Karpas-422 (cell line): ENCODE data around the gene C9orf57.

GRCh38 chr9:70439932-70440477 lies 25.5 kb upstream of the KLF9 start:
- PRO-cap = no peak
- RAMPAGE, long total RNA = no peak

- PRO-cap = no peak
- RAMPAGE, long total RNA = no peak
These were observed 65.3 kb upstream of the KLF9 start for GRCh38 chr9:70479685-70480164.

- PRO-cap = no peak
- RAMPAGE, long total RNA = no peak
These were observed 139.6 kb upstream of the KLF9 start for GRCh38 chr9:70553792-70554651.

- PRO-cap = no peak
- RAMPAGE, long total RNA = no peak
These were observed 160.0 kb upstream of the KLF9 start for GRCh38 chr9:70574306-70574990.

DNA sequence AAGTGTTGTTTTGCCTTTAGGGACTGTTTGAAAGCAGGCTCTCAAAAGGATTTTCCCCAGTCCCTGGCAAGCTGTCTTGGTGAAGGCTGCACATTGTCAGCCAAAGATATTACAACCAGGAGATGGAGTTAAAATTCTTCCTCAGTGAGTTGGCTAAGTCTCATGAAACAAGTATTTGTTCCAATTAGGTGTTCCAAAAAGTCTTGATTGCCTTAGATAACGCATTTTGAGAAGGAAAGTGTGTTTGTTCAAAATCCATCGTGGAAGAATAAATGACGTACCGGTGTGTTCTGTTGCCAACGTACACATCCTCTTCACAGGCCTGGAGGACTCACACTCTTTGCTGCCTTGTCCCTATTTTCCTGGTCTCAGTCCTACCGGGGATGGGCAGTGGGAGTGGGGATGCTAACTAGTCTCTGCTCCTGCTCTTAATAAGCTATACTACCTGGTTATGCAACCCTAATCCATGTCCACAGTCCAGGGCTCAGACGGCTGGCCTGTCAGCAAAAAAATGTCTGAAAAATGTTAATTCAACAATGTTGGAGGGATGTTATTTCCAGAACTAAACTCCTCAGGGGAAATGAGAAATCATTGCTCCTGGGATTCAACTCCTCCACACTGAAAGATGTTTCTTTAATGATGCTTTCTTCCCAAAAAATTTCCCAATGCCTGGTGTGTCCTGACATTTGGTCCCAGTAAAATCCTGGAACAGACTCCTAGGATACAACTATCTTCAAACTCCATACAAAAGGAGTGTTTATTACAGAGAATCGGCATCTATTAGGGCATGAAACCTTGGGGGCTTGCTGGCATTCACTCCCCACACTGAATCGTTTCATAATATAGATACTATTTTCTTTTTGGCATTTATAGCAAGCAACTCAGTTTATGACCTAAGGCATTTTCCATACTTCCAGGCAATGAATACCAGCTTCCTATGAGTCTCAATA lies 175.4 kb upstream of the KLF9 start:
- PRO-cap = no peak
- RAMPAGE, long total RNA = no peak

GRCh38 chr9:71646984-71647589 lies 121.2 kb downstream of the CEMIP2 start:
- PRO-cap = no peak
- RAMPAGE, long total RNA = no peak

DNA sequence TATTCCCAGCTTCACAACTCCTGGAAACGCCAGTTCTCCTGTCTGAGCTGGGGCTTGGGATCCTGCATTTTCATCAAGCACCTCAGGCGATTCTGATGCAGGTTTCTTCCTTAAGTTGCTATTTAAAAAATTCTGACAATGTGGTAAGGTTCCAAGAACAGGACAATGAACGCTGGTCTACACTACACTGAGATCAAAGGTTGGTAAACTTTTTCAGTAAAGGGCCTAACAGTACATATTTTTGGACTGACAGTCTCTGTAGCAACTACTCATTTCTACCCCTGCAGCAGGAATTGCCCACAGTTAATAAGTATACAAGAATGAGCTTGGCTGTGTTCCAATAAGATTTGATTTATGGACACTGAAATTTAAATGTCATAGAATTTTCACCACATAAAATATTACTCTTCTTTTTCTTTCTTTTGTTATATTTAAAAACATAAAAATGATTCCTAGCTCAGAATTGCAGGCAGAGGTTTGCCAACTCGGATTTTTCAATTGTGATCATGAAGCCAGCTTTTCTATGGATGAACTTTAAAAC lies 87.6 kb downstream of the CEMIP2 start:
- PRO-cap = no peak
- RAMPAGE, long total RNA = no peak

GRCh38 chr9:71897612-71898078 lies 13.3 kb downstream of the ABHD17B start:
- PRO-cap = no peak
- RAMPAGE, long total RNA = no peak

DNA sequence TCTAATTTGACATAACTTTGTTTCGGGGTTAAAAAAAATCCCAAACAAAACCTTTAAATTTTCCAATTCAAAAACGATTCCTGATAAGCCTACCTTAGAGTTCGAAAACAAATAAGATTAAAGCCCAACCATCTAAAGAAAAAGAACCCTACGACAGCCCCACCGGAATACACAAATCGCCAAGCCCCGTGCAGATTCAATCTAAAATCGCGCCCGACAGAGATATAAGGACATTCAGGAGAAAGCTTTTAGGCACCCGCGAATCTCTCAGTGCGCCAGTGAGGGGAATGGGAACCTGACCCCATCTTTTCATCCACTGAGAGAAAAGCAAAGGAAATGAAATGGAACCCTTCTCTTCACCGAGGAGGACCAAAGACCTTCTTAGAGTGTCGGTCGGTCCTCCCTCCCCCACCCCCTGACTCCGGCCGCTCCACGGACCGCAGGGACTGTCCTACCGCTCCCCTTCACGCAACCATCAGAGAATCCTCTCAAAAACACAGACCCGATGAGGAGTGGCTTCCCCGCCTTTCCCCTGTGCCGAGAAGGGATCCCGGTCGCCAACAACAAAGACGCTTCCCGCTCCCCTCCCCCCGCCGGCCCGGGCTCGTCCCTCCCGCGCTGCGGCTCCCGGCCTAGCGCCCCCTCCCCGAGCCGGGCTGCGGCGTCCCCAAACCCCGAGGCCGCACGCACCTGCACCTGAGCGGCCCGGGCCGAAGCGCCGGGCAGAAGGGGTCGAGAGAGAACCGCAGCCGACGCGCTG lies 869 bp downstream of the ABHD17B start:
- PRO-cap = no peak
- RAMPAGE, long total RNA = no peak

GRCh38 chr9:72060492-72060863 lies at the start of gene C9orf57:
C9orf57 (minus strand) TSS chr9:72060613.
- PRO-cap = no peak
- RAMPAGE, long total RNA = no peak

- PRO-cap = no peak
- RAMPAGE, long total RNA = no peak
These were observed 15.9 kb upstream of the GDA start for GRCh38 chr9:72133230-72133779.

GRCh38 chr9:72352531-72352878 lies 12.5 kb downstream of the ZFAND5 start:
- PRO-cap = no peak
- RAMPAGE, long total RNA = no peak

- PRO-cap = no peak
- RAMPAGE, long total RNA = no peak
These were observed 12.1 kb downstream of the ZFAND5 start for GRCh38 chr9:72352879-72353353.

GRCh38 chr9:72359803-72360344 lies 5.1 kb downstream of the ZFAND5 start:
- PRO-cap = no peak
- RAMPAGE, long total RNA = no peak

DNA sequence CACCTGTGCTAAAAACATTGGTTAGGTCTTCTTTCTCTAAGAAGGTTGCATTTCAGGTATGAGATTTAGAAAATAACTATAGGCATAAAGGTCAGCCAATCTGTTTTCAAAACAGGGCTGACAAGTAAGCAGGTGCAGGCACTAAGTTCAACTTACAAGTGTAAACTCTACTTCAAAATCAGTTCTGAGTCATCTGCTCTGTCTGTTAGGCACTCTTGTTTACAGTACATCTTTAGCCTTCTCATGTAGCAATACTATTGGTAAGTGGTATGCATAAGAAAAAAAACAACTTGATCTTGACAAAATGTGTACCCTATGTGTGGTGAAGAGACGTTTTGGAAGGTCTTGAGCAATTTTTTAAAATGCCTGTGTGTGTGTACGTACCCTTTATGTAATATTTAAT lies 31.5 kb upstream of the ZFAND5 start:
- PRO-cap = no peak
- RAMPAGE, long total RNA = no peak

DNA sequence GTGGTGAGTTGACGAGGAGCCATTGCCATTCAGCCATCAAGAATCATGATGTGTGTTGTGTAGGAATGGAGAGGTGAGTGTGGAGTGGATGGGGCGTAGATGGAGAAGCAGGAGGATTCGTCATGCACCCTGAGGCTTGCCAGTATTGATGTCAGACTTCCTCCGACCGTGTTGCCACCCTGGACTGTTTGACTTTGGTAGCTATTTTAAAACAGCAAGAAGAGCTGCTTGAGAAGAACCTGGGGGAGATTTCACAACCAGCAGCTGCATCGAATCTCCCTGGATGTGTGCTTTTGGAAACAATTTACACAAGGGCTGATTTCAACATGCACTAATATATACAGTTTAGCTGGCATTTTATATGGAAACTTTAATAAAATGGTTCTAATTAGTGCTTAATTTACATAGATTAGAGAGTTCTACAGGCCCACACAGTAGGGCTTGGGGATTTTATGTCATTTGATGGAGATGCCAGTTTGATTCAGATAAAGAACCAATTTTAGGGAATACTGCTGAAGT lies 64.4 kb downstream of the TMC1 start:
- PRO-cap = no peak
- RAMPAGE, long total RNA = no peak

DNA sequence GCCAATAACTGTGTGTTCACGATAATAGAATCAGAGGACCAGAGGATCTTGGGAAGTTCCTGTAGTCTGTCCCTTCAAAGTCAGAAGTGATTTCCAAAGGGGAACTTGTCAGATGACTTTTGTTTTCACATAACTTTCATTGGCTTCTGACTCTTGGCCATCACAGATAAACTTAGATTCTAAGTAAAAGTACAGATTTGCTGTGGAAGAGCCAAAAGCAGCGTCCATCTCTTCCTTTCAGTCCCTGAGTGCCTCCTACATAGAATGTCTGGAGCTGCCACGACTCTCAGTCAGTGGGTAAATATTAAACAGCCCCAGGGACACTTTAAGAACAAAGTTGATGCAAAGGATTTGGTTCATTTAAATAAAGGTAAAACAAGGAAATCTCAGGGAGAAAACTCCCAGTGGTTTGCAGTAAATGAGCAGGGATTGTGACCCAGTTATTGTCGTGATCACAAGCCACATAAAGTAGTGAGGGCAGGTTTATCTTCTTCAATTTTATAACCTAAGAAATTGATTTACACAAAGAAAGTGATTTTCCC lies 125.3 kb downstream of the ALDH1A1 start:
- PRO-cap = no peak
- RAMPAGE, long total RNA = no peak

- PRO-cap = no peak
- RAMPAGE, long total RNA = no peak
These were observed 44.7 kb upstream of the ALDH1A1 start for GRCh38 chr9:72997182-72998261.

DNA sequence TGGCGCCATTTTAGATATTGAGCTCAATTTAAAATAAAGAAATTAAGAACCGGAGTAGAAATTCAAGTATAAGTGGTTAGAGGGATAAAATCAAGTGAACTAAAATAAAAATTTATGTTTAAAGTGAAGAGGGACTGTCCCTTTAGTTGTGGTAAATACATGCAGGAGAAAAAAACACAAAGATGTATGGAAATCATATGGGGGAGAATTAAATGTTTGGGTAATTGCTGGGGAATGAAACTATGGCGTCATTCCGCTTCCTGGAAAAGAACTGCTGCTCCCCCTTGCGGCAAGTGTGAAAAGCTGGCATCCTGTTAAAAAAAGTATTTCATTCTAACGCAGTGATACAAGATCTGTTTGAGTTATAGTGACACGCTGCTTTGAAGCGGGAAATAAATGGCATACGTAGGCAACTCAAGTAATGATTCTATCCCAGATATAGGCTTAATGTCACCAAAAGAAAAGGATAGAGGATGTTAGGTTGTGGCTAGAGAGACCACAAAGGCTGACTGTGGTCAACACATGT lies 70.1 kb upstream of the ALDH1A1 start:
- PRO-cap = no peak
- RAMPAGE, long total RNA = no peak

- PRO-cap = no peak
- RAMPAGE, long total RNA = no peak
These were observed 14.4 kb upstream of the ANXA1 start for GRCh38 chr9:73137234-73137754.